Spinal cord (tissue), 3 donors: ENCODE measurements around the gene TEX53.

GRCh38 chr9:113399631-113400287, 1.3 kb downstream of the ALAD start:
- PRO-cap, result no peak
- RAMPAGE, long total RNA, result no peak

- PRO-cap, result no peak
- RAMPAGE, long total RNA, result no peak
Observed at GRCh38 chr9:113416190-113416845, 5.8 kb downstream of the C9orf43 start.

GRCh38 chr9:113502963-113503670, 39.6 kb downstream of the RGS3 start:
- PRO-cap, result no peak
- RAMPAGE, long total RNA, result no peak

GRCh38 chr9:113580325-113581457, 117.2 kb downstream of the RGS3 start:
- PRO-cap, result no peak
- RAMPAGE, long total RNA, result no peak

- PRO-cap, result no peak
- RAMPAGE, long total RNA, result no peak
Observed at GRCh38 chr9:113583216-113583611, 119.7 kb downstream of the RGS3 start.

DNA sequence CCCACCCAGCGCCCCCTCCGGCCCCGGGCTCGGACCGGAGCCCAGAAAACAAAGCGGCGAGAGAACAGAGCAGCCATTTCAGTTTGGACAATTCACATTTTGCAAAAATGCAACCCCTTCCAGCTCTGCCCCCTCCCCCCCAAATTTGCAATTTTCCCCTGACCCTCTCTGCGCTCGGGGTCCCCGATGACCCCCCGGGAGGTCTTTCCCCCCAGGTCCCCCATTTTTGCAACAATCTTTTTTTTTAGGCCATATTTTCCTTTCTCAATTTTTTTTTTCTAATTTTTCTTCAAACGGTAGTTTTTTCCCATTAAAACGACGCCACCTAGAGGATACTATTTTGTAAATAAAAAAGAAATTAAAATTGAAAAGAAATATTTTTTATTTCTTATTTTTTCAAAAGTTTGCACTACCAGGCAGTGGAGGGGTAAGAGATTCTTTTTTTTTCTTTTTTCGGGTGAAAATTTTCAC, 562 bp downstream of the ZNF618 start:
- PRO-cap, result no peak
- RAMPAGE, long total RNA, result no peak

DNA sequence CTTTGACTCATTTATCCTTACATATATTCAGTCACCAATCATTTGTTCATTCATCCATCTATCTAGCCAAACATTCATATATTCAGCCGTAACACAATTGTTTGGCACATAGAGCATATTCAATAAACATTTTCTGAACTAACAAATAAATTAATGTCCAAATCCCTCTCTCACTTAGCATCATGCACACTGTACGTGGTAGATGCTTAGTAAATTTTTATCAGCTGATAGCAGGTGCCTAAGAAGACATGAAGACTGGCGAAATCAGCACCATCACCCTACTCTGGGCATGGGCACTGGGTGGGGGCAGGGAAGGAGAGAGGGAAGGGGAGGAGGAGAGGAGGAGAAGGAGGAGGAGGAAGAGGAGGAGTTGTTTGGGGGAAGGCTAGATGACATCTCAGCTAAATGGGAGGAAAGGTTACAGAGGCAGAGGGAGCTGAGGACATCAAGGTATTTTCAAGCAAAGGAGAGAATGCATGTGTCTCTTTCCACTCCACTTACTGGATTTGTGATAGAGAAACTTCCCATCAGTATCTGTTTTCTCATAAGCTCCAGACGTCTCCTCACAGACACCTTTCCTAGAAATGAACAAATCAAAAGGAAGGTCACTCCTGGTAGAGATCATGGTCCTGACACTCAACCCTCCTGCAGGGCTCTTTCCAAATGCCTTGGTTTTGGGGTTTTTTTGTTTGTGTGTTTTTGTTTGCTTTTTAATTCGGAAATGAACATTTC, 3.5 kb downstream of the AMBP start:
- PRO-cap, result no peak
- RAMPAGE, long total RNA, result no peak

- PRO-cap, result no peak
- RAMPAGE, long total RNA, result no peak
Observed at GRCh38 chr9:114081916-114082405, 3.9 kb upstream of the AMBP start.

DNA sequence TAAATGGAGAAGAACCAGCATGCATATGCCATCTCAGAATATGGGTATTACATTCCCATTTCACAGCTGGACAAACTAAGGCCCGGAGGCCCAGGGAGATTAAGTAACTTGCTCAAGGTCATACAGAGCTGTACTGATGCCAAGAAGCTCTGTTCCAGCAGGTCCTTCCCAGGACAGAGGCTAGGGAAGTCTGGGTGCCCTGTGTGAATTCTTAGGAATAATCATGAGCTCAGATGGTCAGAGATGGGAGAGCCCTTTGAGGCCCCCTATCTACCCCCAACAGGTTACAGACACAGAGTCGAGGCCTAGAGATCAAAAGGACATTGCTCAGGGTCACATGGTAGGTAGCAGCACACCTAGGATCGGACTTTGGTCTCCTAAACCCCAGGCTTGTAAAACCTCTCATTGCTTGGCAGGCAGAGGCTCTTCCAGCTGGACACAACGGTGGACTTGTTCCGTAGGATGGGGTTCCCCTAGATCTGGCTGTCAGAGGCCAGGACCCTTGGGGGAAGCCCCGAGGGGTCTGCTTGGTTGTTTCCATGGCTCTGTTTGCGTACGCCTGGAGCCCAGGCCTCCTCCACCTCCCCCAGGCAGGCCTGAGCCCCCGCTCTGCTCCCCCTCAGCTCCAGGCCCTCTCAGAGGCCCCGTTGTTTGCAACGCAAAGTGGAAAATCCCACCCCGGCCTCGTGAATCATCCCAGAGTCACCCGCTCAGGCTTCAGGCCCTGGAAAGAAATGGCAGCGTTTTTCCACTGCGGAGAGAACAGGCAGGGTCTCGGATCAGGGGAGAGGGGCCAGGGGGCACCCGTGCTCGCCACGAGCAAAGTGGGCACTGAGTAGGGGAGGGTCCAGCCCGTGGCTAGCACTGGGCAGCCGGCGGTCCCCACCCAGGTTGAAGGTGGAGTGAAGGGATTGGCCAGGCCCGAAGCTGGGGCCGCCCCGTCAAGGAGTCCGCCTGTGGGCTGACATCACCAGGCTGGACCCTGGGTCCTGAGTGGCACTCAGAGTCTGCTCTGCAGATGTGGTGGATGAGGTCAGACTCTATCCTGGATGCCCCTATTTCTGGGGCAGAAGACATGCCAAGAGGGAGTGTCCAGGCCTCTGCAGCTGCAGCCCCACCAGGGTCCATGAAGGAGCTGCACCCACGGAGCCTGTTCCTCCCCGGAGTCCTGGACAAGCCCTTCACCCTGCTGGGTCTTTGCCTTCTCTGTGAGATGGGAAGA, 19.7 kb downstream of the COL27A1 start:
- PRO-cap, result no peak
- RAMPAGE, long total RNA, result no peak

GRCh38 chr9:114267562-114268414, 55.1 kb upstream of the ORM1 start:
- PRO-cap, result no peak
- RAMPAGE, long total RNA, result no peak

DNA sequence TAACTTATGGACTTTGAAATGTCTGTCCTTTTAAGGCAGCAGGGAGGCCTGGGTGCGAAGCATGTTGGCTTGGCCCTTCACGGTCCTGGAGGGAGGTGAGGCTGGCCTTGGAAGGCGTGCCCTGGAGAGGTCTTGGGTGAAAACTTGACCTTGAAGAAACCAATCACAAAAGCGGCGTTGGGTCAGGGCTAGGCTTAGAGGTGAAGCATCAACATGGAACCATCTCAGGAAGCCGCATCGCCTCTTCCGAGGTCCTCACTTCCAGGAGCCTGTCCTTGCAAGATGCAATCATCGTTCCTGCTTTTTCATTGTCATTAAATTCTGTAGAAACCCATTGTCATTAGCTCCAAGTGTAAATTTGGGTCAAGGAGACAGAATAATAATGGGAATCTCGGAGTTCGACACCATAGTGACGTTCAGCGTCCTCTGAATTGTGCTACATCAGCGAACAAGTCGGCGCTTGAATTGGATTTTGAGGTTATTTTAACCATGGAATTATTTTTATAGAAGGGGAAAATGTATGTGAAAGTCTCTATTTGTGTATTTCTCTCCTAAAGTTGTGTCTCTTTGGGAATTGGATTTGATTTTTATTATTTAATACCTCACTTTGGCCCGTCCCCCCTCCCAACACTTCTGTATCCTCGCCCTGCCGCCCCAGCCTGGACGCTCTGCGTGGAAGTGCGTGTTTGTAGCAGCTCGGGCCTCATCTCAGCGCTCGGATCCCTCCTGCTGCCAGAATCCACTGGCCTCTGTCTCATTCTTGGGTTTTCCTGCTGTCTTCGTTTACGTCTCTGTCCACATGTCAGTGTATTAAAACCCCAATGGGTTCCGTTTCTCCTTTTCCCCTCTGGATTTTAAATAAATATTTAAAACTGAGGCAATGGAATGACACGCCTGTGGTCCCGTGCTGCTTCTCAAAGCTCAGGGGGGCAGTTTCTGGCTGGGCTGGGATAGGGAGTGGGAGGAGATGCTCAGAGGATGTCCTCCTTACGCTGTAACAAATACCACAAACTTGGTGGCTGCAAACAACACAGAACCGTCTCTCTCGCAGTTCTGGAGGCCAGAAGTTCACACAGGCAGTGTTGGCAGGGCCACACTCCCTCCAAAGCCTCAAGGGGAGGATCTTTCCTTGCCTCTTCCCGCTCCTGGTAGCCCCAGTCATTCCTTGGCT, 10.9 kb upstream of the ORM1 start:
- PRO-cap, result no peak
- RAMPAGE, long total RNA, result no peak

- PRO-cap, result no peak
- RAMPAGE, long total RNA, result no peak
Observed at GRCh38 chr9:114331648-114332202, 2.1 kb downstream of the ORM2 start.

DNA sequence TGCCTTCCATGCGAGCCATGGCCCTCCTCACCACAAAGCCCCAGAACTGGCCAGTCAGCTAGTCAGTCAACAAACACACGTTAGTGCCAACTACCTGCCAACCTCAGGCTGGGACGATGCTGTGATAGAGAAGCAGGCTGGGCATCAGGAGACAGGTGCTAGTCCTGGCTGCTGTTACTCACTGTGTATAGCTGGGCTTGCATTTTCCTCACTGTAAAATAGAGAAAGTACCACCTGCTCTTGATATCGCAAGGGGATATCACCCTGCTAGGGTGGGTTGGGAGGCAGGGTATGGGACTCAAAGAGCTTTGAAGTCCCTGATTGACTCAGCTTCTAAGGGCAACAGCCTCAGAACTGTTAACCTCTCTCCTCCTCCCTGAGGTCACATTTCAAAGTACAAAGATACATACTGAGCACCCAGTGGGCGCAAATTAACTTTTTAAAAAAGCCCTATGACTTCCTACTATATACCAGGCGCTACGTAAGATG, 2.0 kb downstream of the AKNA start:
- PRO-cap, result no peak
- RAMPAGE, long total RNA, result no peak

DNA sequence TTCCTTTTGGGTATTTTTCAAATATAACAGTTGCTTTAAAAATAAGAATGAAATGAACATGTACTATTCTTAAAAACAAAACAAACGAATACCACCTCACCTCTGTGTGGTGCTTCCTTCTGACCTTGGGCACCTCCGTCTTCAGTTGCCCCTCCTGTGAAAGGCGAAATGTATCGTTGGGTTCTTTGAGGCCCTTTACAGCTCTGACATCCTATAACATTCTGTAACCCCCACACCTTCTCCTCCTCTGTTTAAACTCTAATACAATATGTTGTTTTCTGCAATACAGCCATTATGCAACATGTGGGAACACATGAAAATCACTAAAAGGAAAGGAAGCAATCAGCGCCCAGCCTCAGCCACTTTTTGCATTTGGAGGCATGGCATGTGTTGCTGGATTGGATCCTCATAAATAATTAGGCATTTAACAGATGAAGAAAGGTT, 6.5 kb upstream of the AKNA start:
- PRO-cap, result no peak
- RAMPAGE, long total RNA, result no peak

DNA sequence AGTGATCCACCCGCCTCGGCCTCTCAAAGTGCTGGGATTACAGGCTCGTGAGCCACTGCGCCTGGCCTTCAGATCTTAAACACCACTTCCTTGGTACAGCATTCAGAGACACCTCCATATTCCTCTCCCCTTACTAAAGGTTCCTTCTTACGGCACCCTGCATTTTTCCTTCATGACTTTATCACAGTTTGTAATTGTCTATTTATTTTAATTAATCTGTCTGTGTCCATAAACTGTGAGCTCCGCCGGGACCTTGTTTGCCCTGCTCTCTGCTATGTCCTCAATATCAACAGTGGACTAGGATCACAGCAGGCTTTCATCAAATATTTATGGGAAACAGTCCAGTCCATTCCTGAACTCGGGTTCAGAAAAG, 697 bp upstream of the ATP6V1G1 start:
- PRO-cap, result no peak
- RAMPAGE, long total RNA, result no peak

GRCh38 chr9:114591275-114591837, 3.8 kb downstream of the ATP6V1G1 start:
- PRO-cap, result no peak
- RAMPAGE, long total RNA, result no peak

DNA sequence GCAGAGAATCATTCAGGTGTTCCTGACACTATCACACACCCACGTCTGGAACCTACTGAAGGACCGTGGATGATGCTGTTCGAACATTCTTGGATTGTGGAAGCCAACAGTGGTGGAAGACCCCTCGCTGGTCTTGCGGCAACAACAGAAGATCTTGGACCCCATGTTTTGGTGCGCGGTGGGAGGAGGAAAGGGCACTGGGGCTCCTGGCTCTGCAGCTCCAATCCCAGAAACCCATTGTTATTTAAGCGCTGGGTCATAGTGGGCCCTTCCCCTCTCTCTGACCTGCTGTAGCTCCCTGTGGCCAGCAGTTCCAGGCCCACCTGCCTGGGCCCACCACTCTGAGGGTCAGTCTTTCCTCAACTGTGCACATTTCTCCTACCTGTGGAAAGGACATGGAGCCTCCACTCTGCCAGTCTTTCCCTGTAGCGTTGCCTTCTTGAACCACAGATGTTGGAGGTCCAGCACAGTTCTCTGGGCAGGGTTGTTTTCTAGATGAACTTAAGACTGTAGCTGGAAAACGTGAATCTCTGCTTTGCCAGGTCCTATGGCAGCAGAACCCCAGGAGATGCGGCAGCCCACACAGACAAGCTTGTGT, at the start of gene TEX53:
Gene TEX53 (minus strand): TSS at position 196 of the 598 bp plus-strand sequence.
- PRO-cap, result no peak
- RAMPAGE, long total RNA, result no peak

- PRO-cap, result no peak
- RAMPAGE, long total RNA, result no peak
Observed at GRCh38 chr9:114927970-114928472, 2.4 kb downstream of the TNFSF8 start.

GRCh38 chr9:115295550-115296200, 177.7 kb upstream of the TNC start:
- PRO-cap, result no peak
- RAMPAGE, long total RNA, result no peak

GRCh38 chr9:115672335-115673647, 480.8 kb upstream of the PAPPA start:
- PRO-cap, result no peak
- RAMPAGE, long total RNA, result no peak